ENCODE measurements around the gene PARK7.

- RRBS = no CpG with 5 or more reads among the region's 13 CpGs
Observed at GRCh38 chr1:7265533-7266613, 480.6 kb downstream of the CAMTA1 start.

DNA sequence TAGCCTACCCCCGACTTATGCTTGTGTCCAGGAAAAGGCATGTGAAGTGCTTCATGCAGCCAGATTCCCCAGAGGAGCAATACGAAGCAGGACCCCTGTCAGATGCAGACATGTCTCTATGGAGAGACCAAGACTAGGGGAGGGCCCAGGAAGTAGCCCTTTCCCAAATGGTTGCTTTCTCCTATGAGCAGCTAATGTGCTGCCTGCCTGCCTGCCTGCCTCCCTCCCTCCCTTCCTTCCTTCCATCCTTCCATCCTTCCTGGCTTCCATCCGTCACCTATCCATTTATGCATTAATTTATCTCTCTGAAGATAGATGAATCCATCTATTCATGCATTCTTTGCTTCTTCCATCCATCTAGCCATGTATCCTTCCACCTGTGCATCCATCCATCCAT lies 430.8 kb upstream of the VAMP3 start:
- RRBS = no CpG with 5 or more reads among the region's 3 CpGs

GRCh38 chr1:7401801-7402550 lies 369.1 kb upstream of the VAMP3 start:
- RRBS = no CpG with 5 or more reads among the region's 4 CpGs

DNA sequence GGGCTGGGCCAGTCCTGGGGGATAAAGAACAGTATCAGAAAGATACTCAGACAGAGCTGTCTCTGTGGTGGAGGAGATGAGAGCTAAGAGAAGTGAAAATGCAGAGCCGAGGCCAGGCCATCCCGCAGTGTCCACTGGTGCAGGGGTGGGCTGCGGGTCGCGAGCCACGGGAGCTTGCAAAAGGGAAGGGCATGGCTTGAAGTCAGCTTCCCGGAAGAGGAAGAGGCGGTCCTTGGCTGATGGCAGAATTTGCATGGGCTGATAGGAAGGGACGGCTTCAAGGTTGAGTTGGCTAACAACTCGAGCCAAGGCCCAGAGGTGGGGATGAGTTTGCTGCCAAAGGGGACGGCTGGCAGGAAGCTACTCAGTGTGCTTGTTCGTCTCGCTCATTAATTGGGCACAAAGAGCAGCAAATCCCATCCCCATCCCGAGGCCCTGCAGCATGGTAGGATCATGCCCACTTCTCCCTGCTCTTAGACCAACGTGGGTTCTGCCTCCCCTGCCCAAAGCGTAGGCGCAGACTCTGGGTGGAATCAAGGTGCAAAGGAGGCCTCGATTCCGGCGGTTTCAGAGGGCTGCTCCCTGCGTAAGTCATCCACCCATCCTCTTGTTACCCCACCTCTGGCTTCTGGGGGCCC lies 329.6 kb upstream of the VAMP3 start:
- RRBS = no CpG with 5 or more reads among the region's 21 CpGs

DNA sequence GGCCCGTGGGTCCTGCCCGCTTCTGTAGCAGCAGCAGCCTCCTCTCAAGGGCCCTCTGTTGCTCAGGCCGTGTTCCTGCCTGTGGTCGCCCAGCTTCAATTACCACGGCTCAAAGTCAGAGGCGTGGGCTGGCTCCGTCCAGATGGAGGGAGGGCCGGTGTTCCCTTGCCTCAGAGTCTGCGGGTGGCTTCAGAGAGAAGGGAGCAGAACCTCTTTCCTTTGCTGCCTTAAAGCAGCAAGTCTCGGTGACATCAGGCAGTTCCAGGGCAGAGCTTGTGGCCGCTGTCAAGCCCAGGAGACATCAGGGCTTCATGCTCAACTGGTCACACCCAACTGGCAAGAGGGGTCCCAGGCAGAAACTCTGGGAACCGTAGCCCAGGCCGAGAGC lies 270.5 kb upstream of the VAMP3 start:
- RRBS = no CpG with 5 or more reads among the region's 13 CpGs

GRCh38 chr1:7509845-7510199 lies 261.3 kb upstream of the VAMP3 start:
- RRBS = no CpG with 5 or more reads among the region's 9 CpGs

DNA sequence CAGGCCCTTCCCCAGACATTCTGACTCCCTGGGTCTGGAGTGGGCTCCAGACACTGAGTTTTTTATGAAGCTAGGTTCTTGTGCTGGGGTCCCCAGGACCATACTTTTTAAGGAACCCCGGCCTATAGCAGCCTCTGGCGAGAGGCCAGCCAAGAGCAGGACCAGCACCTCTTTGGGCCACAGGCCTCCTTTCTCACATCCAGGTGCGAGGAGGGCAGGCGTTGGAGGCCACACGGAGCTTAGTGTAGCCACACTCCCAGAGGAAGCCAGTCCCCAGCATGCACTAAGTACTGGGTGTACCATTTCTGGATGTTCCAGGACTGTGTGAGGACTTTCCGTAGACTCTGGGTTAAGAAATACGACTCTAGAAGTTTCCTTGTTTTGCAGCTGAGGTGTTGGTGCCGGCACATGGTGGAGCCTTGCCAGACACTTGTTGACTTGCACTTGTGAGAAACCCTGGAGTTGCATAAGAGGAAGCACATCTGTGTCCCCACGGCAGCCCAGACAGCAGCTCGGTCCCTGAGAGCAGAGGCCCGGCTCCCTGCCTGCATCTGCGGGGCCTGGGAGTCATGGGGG lies 122.2 kb upstream of the VAMP3 start:
- RRBS = 46% methylated on average over 3 of the region's 12 CpGs

- RRBS = no CpG with 5 or more reads among the region's 23 CpGs
Observed at GRCh38 chr1:7669487-7670475, 101.3 kb upstream of the VAMP3 start.

DNA sequence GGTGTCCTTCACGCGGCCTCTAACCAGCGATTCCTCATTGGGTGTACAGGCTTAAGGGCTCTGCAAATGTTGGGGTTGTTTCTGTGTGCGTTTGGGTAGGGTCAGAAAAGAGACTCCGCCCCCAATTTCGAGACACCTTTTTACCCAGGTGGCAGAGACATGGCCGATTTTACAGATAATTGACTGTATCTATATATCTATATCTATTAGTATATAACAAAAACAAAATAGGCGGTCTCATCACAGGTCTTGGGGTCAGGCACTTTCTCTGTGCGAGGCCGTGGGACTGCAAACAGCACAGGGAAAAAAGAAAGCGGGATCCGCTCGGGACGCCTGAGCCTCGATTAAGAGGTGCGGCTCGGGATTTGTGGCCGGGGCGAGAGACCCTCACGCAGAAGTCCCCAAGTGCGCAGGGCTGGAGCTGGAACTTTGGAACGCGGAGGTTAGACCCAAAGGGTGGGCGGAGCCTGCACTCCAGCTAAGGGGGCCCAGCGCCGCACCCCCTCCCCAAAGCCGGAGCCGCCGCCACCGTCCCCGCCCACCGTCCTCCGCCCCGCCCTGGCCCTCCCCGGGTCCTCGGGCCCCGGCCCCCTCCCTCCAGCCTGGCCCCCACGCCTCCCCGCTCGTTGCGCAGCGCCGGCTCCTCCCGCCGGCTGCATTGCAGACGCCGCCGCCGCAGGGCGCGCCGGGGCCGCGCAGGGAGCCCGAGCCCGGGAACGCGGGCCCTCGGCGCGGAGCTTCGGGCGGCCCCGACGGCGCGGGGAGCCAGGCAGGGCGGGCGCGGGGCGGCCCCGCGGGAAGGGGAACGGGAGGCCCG lies 67.4 kb upstream of the VAMP3 start:
- RRBS = 9% methylated on average over 35 of the region's 75 CpGs

- RRBS = 1% methylated on average over 50 of the region's 81 CpGs
Observed at GRCh38 chr1:7961383-7962395, at the start of gene PARK7. Gene PARK7, plus strand, starts transcription at chr1:7961711.

GRCh38 chr1:8023108-8024325 lies 2.6 kb downstream of the ERRFI1 start:
- RRBS = no CpG with 5 or more reads among the region's 13 CpGs

DNA sequence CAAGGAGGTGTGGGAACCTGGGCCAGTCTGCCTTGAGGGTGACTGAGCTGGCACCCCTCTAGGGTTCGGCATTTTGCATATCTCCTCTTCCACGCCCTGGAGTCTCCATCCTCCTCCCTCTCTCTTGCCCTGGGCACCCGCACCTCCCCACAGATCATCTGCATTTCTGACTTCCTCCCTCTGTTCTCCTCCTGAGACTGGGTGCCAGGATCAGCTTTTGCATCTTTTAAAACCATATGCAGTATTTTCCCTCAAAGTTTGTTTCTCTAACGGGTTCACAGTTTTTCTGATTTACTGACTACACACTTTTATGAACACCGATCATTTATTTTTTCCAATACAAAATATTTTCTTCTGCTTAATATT lies 107.2 kb upstream of the ERRFI1 start:
- RRBS = no CpG with 5 or more reads among the region's 5 CpGs

DNA sequence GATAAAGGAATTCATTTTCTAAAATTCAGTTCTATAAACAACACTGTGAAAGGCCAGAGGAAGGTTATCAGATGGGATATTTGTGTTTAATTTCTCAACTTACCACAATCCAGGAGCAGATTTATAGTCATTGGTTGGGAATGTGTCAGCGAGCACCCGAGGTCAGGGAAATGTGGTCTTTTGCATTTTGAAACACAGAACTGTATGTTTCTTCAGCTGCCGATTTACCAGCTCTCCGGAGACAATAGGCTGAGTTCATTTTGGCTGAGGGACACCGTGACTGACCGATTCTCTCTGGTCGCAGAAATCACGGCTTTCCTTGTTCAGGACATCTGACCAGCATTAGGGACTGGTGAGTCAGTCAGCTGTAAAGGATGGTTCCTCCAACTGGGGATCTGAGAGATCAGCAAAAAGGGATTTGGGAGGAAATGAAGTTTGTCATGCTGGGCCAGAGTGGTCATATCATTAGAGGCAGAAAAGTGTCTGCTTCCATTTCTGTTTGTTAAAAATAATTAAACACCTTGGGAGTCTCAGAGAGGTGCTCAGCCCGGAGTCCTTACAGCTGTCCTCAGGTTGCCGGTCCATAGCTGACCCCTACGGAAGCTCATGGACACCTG lies 111.7 kb upstream of the ERRFI1 start:
- RRBS = no CpG with 5 or more reads among the region's 11 CpGs

DNA sequence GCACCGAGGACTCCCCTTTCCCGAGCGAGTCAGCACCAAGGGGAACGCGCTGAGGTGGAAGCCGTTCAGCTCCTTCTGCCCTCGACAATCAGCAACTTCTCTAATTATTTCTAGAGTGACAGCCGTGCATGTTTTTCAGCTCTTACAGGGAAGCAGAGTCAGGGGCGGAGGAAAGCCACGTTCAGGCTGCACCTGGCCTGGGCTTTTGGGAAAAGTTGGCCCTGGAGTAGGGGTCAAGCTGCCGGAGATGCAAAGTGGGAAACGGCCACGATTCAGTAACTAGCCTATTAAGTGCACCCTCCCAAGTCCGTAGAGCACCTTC lies 667 bp downstream of the SLC45A1 start:
- RRBS = no CpG with 5 or more reads among the region's 14 CpGs

- RRBS = no CpG with 5 or more reads among the region's 9 CpGs
Observed at GRCh38 chr1:8425260-8425860, 107.4 kb downstream of the SLC45A1 start.

DNA sequence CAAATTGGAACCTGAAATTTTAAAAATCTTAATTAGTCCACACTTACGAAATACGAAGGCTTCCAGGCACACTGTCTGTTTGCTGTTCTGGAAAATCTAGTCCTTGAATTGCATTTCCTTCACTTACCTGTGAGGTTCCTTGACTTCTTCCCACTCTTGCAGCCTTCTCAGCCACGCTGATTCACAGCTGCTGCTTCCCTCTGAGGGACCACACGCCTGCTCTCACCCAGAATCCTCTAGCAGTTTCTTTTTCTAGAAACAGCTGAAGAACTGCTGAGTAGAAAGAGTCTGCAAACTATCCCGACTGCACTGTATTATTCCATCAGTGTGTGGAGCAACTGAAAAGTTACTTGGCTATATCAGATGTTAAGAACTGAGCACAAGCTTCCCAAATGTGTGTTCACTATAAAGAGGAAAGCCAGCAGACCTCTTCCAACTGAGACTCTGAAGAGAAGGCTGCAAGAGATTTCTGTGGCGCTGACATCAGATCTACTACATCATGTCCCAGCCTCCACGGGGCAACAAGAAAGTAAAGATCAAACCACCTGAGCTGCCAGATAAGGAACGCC lies 226.7 kb downstream of the RERE start:
- RRBS = no CpG with 5 or more reads among the region's 8 CpGs

DNA sequence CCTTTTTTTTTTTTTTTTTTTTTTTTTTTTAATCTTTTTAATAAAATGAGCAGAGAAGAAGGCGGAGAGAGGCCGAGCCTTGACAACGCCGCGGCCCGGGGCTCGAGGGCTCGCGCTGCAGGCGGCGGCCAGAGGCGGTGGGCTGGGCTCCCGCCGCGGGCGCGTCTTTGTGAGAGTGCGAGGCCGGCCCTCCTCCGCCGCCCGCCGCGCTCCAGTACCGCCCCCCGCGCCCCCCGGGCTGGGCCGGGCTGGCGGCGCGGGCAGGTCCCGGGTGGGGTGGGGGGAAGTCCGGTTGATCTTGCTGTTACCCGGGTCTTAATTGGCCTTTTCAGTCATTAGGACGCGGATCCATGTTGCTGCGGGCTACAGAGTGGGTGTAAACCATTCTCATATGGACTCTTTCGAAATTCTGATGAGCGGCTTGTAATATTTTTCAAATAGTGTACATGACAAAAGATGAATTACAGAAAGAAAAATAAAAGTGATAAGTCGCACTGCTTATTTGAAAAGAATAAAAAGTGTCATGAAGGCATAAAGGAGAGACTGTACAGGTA lies 462 bp upstream of the RERE start:
- RRBS = 1% methylated on average over 27 of the region's 41 CpGs

GRCh38 chr1:8829353-8829848 lies 12.0 kb upstream of the RERE start:
- RRBS = no CpG with 5 or more reads among the region's 6 CpGs

GRCh38 chr1:8870672-8871586 lies 7.6 kb downstream of the ENO1 start:
- RRBS = no CpG with 5 or more reads among the region's 17 CpGs

- RRBS = no CpG with 5 or more reads among the region's 6 CpGs
Observed at GRCh38 chr1:8977210-8977418, 31.4 kb downstream of the CA6 start.

Data from HTR-8/SVneo (cell line).